H7 (cell line): Measurements from ENCODE around the genes LAIR2, LILRB4, TNNI3 and ZNF524.

GRCh38 chr19:54454212-54455200 is 5.5 kb downstream of the LENG8 start:
- RAMPAGE, long total RNA, result no peak

DNA sequence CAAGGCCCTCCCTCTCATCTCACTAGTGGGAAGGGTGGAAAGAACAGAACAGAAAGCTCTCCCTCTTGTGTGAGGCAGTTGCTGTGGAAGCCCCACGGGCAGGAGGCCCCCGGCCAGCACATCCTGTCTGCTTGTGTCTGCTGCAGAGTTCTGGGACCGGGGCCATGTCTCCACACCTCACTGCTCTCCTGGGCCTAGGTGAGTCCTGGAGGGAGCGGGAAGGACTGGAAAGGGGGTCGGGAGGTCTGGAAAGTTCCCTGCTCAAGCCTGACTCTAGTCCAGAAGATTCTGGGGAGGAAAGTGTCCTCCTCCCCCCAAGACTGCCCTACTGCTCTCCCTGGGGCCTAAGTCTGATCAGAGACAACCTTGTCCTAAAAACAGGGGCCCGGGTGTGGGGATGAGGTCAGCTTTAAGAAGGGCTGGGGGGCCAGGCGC is at the start of gene LAIR2:
Gene LAIR2, plus strand, starts transcription at position 77 of the 435 bp plus-strand sequence.
- RAMPAGE, long total RNA, result no peak

- RAMPAGE, long total RNA, result no peak
Measured at GRCh38 chr19:54624189-54624715, 6.0 kb upstream of the LILRB1 start.

- RAMPAGE, long total RNA, result no peak
Measured at GRCh38 chr19:54662511-54663165, at the start of gene LILRB4. Gene LILRB4 (plus strand): TSS chr19:54662985.

DNA sequence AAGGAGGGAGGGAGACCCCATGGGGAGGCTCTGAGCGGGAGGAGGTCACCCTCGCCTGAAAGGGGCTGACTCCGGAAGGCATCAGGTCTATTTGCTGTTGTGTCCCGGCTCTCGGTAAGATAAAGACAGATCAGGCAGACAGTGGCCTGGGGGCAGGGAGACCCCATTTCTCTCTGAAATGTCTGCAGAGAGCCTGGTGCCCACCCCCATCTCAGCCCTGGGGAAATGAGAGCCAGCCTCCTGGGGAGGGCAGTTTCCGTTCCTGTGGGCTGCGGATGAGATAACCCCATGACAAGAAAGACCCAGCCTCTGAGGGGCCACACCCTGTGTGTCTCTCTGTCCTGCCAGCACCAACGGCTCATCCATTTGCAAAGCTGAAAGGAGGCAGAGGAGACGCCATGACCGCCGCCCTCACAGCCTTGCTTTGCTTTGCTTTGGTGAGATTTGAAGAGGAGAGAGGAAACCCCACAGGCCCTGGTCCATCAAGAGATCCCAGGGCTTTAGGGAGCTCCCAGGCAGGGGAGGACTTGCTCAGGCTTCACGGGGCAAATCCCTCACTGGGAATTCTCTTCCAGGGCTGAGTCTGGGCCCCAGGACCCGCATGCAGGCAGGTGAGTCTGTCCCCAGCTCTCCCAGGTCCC is 28.1 kb upstream of the KIR3DL3 start:
- RAMPAGE, long total RNA, result no peak

- RAMPAGE, long total RNA, result no peak
Measured at GRCh38 chr19:54871676-54872204, 2.3 kb upstream of the FCAR start.

- RAMPAGE, long total RNA, result no peak
Measured at GRCh38 chr19:55088560-55089120, 13.0 kb downstream of the EPS8L1 start.

DNA sequence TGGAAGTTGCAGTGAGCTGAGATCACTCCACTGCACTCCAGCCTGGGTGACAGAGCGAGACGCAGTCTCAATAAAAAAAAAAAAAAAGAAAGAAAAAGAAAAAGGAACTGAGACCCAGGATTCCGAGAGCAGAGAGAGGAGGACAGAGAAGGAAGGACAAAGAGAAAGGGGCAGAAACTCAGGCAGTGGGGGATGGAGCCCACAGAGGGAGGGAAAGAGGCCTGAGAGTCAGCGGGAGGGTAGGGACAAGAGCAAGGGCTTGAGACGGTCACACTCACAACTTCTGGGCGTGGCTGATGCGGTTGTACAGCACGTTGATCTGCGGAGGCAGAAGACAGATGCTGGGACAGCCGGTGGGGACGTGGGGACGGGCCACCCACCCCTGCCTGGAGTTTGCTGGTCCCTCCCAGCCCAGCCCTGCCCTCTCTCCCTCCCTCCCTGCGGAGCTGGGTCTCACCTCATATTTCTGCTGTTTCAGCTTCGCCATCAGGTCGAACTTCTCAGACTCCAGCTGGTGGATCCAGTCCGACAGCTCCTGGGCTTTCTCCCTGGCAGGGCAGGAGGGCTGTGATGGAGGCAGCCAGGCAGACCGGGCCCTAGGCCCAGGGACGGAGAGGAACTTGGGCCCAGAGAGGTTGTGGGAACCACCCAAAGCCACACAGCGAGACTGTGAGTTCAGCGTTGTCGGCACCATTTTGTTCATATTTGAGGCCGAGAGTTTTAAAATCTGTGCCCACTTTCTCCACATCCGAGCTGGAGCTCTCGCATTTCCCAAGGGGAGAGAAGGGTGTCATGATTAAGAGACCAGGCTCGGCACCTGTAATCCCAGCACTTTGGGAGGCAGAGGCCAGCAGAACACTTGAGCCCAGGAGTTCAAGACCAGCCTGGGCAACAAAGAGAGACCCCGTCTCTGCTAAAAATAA is 15.1 kb downstream of the TNNT1 start:
- RAMPAGE, long total RNA, result no peak

GRCh38 chr19:55157332-55158143 is at the start of gene TNNI3:
Gene TNNI3 (minus strand): TSS chr19:55157732.
- RAMPAGE, long total RNA, result no peak

DNA sequence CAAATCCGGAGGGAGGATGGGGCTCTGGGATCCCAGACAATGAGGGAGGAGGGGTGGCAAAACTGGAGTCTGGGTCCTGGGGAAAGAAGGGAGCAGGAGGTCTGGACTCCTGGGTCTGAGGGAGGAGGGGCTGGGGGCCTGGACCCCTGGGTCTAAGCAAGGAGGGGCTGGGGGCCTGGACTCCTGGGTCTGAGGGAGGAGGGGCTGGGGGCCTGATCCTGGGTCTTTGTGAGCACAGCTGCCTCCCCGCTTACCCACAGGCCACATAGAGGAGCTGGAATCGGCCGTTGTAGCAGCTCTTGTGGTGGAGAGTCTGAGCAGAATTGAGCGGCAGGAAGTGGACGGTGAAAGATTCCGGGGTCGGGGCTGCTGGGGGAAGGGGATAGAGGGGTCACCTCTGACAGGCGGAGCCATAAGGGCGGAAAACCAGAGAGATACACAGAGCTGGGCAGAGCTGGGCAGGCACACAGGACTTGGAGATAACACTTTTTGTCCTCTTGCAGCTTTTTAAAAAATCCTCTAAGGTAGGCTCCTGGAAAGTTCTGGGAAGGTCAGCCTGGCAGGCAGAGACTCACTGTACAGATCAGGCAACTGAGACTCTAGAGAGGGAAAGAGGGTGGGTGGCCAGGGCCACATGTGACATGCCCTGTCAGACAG is 2.2 kb upstream of the TNNI3 start:
- RAMPAGE, long total RNA, result no peak

- RAMPAGE, long total RNA, result no peak
Measured at GRCh38 chr19:55180938-55181481, 921 bp upstream of the SYT5 start.

DNA sequence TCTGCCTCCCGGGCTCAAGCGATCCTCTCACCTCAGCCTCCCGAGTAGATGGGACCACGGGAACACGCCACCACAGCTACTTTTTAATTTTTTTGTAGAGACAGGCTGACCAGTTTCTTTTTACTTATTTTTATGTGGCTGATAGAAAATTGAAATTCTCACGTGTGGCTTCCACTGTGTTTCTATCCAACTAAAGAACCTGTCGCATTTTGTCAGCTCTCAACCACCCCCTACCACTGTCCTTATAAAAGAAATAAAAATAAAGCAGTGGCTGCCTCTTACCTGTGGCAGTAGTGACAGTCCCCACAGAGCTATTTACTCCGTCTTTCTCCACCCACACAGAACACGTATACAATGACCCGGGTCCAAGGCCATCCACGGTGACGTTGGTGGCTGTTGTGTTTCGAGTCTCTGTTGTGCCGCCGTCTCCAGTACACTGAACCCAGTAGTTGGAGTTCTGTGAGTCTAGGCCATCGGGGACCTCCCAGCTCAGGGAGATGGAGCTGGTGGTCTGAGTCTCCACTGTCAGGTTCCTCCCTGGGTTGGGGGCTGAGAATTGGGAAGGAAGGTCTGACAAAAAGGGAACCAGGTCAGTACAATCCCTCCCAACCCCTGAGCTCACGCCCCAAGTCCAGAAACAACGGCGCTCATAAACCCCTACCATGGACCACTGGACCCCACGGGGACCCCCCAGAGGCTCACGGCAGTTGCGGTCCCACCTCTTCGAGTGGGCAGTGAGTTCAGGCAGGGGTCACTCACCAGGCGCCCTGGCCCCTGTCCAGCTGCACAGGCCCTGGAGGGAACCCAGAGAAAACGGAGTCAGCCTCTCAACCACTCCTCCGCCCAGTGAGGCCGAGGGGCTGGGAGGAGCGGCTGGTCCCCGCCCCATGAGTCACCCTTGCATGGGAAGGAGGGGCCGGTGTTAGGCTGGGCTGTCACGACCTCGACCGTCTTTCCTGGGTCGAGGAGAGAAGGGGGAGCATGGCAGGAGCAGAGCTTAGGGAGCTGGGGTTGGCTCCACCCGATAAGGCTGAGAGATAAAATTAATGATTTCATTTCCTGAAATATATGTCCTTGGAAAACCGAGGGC is 2.5 kb downstream of the PTPRH start:
- RAMPAGE, long total RNA, result no peak

- RAMPAGE, long total RNA, result no peak
Measured at GRCh38 chr19:55245972-55246222, 12.9 kb downstream of the PPP6R1 start.

DNA sequence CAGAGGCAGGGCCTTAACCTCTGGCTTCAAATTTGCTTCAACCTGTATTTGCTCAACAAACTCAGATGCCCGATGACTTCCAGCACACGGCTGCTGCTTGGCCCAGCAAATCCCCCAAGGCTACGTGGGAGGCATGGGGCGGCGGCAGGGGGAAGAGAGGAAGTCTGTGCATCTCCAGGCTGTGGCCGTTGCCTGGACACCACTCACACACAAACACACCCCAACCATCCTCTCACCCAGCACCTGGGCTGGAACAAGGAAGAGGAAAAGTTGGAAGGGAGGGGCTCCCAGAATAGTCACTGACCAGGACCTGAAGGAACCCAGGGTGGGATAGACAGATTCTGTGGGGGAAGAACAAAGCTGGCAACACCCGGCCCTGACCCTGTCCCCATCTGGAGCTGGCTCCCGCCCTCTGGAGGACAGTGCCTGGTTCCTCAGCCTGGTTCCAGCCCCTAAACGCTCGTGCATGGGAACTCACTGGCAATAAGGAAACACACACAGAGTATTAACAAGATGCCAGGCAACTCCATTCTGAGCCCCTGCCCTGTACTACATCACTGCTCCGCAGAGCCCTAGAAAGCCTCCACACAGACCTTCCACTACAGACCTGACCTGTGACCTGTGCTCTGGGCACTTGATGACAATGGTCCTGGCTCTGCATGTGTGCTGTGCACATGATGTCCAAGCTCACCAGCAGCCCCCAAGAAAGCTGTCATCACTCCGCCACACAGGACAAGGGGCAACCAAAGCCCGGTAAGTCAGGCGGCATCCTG is 11.1 kb downstream of the PPP6R1 start:
- RAMPAGE, long total RNA, result no peak

DNA sequence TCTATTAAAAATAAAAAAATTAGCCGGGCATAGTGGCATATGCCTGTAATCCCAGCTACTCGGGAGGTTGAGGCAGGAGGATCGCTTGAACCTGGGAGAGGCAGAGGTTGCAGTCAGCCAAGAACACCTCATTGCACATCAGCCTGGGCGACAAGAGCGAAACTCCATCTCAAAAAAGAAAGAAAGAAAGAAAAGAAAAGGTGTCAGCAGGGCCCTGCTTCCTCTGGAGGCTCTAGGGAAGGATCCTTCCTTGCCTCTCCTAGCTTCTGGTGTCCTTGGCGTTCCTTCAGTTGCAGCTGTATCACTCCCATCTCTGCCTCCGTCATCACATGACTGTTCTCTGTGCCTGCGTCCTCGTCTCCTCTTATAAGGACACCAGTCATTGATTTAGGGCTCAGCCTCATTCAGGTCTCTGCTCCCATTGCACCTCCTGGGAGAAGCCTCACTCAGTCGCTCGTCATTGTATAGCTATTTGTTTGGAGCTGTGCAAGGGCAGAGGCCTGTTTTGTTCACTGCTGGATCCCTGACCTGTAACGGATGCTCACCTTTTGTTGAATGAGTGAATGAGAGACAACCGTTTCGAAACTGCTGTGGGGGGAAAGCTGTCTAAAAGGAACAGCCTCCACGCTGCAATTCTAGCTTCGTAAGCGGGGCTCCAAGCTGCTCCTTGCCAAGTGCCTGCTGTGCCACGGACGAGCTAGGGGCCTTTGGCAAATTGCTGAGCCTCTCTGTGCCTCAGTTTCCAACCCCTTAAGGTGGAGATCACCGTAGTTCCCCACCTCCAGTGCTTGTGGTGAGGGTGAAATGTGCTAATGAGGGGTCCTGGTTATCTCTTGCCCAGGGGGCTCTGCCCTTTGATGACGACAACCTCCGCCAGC is 17.1 kb downstream of the BRSK1 start:
- RAMPAGE, long total RNA, result no peak

DNA sequence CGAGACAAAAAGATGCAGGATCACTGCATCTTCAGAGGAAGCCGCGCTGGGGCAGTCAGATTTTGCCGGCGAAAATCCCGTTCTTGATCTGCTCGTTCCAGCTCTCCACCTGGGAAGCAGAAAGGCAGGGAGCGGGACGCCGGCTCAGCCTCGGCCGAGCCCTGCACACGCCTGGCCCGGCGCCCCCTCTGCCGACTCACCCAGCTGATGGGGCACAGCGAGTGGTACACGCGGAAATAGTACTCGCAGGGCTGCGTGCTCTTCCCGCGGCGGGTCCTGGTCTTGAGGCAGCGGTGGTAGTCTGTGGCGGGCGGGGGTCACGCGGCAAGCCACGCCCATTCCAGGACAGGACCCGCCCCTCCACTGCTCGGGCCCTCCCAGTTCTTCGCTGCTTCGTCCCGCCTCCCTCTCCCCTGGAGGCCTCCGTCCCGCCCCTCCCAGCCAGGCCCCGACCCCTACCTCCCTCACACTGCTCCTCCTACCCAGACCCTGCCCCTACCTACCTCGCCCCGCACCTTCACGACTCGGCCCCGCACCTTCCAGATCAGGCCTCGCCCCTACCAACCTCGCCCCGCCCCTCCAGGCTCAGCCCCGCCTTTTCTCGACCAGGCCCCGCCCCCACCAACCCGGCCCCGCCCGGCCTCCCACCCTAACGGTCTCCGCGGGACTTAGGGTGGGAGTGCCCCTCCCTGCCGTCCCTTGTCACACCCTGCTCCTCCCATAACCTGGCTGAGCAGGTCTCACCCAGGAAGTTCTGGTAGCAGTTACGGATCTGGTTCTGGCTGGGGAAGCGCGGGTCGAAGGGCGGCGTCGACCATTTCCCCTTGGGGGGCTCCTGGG is 633 bp downstream of the COX6B2 start:
- RAMPAGE, long total RNA, result no peak

GRCh38 chr19:55493957-55494355 is 5.7 kb downstream of the SSC5D start:
- RAMPAGE, long total RNA, result no peak

GRCh38 chr19:55518020-55519046 is 18.6 kb downstream of the SBK2 start:
- RAMPAGE, long total RNA, result no peak

GRCh38 chr19:55599863-55601042 is at the start of gene ZNF524:
Gene ZNF524 (plus strand): TSS chr19:55600288.
- RAMPAGE, long total RNA, result start-site peak on the plus strand at chr19:55600329-55600337, 6 reads

DNA sequence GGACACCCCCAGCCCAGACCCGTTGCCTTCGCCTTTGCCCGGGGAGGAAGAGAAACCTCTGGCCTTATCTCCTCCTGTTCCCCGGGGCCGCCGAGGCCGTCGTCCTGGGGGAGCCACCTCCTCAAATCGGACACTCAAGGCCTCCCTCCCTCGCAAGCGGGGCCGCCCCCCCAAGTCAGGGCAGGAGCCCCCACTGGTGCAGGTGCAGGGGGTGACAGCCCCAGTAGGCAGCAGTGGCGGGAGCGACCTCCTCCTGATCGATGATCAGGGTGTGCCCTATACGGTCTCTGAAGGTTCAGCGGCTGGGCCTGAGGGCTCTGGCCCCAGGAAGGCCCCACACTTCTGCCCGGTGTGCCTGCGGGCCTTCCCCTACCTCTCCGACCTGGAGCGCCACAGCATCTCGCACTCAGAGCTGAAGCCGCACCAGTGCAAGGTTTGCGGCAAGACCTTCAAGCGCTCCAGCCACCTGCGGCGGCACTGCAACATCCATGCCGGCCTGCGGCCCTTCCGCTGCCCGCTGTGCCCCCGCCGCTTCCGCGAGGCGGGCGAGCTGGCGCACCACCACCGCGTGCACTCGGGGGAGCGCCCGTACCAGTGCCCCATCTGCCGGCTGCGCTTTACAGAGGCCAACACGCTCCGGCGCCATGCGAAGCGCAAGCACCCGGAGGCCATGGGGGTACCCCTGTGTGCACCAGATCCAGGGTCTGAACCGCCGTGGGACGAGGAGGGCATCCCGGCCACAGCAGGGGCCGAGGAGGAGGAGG is 2.2 kb downstream of the ZNF524 start:
- RAMPAGE, long total RNA, result no peak